Measurements from ENCODE around the genes TSHR and GPR65.

DNA sequence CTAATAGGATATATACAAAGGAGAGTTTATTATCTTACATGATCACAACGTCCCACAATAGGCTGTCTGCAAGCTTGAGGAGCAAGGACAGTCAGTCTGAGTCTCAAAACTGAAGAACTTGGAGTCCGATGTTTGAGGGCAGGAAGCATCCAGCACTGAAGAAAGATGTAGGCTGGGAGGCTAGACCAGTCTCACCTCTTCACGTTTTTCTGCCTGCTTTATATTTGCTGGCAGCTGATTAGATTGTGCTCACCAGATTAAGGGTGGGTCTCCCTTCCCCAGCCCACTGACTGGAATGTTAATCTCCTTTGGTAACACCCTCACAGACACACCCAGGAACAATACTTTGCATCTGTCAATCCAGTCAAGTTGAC is 19.5 kb upstream of the DIO2 start:
- PRO-cap, 2 experiments = no peak in any of the 2 experiments

DNA sequence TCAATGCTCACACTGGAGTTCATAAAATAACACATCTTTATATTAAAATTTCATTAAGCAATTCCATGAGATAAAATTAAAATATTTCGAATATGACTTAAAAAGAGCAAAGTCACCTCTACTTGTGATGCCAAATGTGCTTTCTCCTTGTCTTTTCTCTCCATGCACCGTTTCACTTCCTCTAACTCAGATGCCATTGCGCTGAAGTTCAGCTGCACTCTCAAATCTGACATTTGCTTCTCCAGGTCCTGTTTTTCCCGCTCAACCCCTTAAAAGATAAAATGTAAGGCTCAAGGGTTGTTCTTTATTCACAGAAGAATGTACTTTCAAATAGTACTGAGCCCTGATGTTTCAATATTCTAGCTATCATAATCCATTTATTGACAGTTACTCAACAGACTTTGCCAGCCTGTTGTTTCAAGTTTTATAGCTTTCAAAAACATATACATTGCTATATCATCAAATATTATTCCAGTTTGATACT is 110.5 kb downstream of the CEP128 start:
- PRO-cap, 2 experiments = no peak in any of the 2 experiments

- PRO-cap, 2 experiments = no peak in any of the 2 experiments
Observed at GRCh38 chr14:80955112-80956160, at the start of gene TSHR. TSS of gene TSHR (plus strand) at chr14:80955621.

GRCh38 chr14:81166118-81166545 is 54.6 kb downstream of the GTF2A1 start:
- PRO-cap, 2 experiments = no peak in any of the 2 experiments

- PRO-cap, 2 experiments = no peak in any of the 2 experiments
Observed at GRCh38 chr14:81221831-81222520, 1.2 kb upstream of the GTF2A1 start.

- PRO-cap, 2 experiments = no peak in any of the 2 experiments
Observed at GRCh38 chr14:81266373-81267377, 45.9 kb upstream of the GTF2A1 start.

- PRO-cap, 2 experiments = no peak in any of the 2 experiments
Observed at GRCh38 chr14:81384531-81385372, 15.4 kb downstream of the STON2 start.

GRCh38 chr14:81426852-81427958 is 27.1 kb upstream of the STON2 start:
- PRO-cap, 2 experiments = no peak in any of the 2 experiments

GRCh38 chr14:81434015-81434921 is 34.1 kb upstream of the STON2 start:
- PRO-cap, 2 experiments = no peak in any of the 2 experiments

DNA sequence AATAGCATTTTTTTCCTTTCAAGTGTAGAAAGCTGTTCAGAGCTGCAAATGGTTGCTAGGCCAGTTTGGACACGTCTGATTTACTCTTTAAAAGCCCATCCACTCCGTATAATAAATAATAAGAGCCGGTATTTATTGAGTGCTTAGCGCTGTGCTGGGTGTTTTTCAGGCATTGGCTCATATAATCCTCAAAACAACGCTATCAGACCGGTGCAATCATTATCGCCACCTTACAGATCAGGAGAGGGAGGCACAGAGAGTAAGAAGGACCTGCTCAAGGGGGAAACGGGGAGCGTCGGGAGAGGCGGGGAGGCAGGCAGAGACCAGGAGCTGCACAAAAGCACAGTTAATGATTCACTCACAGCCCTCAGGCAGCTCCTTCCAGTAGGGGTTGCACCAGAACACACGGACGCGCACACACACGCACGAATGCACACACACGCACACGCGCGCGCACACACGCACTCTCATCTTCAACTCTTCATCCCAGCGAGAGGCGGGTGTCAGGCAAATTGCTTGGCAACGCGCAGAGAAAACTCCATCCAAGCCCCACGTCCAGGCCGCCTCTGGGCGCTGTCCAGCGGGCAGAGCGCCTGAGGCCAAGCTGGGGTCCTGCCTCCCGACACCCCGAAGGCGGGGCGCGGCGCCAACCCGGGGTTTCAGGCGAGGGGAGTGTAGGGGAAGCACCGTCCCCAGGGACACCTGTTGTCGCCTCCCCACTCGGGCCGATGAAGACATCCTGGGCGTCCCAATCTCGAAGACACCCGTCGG is 35.3 kb upstream of the STON2 start:
- PRO-cap, 2 experiments = no peak in any of the 2 experiments

GRCh38 chr14:81448949-81449624 is 49.0 kb upstream of the STON2 start:
- PRO-cap, 2 experiments = no peak in any of the 2 experiments

GRCh38 chr14:85415224-85415743 is 114.7 kb upstream of the FLRT2 start:
- PRO-cap, 2 experiments = no peak in any of the 2 experiments

DNA sequence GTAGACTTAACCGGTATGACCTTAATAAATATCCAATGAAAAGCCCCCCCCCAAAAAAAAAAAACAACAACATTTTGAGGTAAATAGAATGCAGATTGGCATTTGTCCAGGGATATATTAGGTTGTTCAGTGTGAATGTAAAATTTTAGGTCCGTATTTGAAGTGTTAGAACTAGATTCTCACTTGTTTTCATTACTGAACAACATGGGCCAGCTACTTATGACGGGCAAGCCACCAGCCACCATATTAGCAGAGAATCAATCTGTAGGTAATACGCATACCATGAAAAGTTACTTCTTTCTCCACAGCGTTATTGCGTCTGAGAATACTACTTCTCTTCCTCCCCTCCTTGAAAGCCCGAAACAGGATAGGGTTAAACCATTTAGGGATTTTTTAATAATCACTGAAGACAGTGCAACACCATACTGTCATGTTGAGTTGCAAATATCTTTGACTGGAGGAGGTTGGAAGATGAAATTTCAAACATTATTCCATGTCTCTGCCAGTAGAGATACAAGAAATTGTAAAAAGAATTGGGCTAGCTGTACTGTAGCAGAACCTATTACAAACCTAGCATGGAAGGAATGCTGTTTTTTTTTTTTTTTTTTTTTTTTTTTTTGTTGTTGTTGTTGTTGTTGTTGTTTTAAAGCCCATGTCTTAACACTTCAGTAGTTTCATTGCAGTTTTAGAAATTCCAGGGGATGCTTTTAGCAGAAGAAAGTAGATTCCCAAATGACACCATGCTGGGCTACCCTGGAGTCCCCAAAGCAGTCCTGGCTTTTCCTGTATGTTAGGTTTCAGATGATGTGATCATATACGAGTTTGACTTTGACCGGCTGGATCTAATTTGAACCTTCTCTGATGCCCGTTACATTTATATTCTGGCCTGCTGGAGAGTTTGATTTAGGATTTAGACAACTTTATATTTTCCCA is 5.6 kb downstream of the FLRT2 start:
- PRO-cap, 2 experiments = no peak in any of the 2 experiments

DNA sequence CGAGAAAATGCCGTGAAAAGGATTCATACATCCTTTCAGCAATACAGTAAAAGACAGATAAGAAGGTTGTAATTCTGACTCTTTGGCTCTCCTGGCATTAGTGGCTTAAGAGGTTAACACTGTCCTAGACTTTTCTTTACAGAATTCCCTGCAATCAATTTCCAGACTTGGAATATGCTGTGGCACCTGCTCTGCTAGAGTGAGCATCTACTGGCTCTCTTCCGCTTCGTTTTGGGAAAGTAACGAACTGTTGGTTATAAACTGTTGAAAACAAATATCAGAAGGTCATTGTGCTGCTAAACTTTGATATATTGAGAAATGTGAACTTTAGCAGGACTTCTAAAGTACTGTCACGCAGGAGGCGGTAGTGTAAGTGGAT is 348.8 kb downstream of the FLRT2 start:
- PRO-cap, 2 experiments = no peak in any of the 2 experiments

DNA sequence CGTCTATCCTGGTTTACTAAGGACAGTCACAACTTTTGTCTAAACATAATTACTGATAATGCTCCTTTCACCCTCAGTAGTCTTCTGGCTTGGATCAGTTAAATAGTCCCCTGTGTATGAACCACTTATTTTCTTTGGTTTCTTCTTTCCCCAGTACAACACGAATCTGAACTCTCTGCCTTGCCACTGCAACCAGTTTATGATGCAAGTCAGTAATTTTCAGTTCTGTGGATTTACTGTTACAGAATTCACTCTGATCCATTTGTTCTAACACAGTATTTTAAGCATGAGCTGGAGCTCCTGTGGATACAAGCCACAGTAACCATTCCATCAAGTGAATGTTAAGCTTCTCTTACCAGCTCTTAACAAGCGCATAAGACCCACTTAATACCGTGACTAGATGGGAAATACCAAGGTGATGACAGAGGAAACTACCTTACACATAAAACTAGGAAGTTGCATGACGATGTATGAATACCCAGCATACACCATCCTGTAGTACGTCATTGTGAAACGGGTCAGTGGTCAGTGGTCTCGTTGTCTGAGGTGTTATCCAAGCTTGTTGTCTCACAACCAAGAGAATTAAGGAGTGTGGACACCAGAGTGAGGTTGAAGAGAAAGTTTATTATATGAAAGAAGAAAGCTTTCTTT is 1.9 kb upstream of the GALC start:
- PRO-cap, 2 experiments = no peak in any of the 2 experiments

- PRO-cap, 2 experiments = no peak in any of the 2 experiments
Observed at GRCh38 chr14:88004858-88005713, at the start of gene GPR65. TSS of gene GPR65 (plus strand) at chr14:88005135.

- PRO-cap, 2 experiments = no peak in any of the 2 experiments
Observed at GRCh38 chr14:88326433-88327224, 3.6 kb upstream of the KCNK10 start.

DNA sequence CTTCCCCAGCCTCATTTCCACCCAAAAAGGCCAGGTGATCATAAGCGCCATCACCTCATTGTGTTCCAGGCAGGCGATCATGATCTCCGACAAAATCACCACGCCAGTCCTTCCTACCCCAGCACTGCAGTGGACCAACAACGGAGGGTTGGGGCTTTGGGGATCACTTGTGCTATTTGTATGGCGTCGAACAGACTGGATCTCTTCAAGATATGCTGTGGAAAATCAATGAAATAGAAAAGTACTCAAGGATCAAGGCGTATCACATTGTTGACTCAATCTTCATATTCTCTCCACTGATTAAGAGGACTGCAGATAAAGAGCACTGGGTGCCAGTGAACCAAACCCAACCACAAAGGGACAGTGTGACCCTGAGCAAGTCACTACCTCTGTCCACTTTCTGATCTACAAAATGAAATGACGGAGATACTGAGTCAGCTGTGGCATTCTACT is 83.4 kb downstream of the SPATA7 start:
- PRO-cap, 2 experiments = no peak in any of the 2 experiments

DNA sequence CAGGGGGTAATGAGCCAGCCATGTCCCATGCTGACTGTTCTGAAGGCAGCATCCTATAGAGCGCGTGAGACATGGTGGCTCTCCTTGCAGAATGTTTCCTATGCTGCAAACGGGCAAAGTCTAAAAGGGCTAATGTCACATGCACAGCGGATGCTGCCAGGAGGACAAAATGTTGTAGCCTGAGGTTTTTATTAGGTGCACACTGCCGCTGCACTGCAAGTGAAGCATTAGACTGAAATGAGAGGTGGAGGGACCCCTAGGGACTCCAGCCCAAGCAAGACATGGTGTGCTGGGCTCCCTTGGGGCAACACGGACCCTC is 230.5 kb downstream of the FOXN3 start:
- PRO-cap, 2 experiments = no peak in any of the 2 experiments

DNA sequence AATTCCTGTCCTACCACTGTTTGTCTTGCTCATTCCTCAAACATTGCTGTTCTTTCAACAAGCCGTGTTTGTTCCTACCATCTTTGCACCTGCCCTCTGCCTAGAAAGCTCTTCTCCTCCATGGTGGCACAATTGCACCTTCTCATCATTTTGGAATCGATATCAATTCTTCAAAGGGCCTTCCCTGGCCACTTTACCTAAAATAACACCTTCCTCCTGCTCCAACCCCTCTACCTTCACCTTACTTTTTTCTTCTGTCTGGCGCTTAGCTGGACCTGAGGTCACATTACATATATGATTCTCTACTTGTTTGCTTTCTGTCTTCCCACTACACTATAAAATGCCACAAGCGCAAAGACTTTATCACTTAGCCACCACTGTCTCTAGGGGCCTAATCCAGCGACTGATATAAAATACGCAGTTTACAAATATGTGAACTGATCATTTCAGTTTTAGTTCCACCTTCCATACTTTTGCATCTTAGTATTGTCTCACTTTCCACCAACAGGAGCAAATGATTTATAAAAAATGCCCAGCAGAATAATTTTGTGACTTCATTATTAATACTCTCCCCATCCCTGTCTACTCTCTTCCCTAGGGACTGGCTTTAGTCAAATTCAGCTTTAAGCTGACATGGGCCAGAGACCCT is 169.0 kb downstream of the FOXN3 start:
- PRO-cap, 2 experiments = no peak in any of the 2 experiments